Fibroblast of villous mesenchyme (primary cell): ENCODE data around the genes CD160 and RBM8A.

- CAGE, long polyA plus RNA, result no peak
Measured at GRCh38 chr1:143884917-143885282, 20.9 kb downstream of the H3-7 start.

DNA sequence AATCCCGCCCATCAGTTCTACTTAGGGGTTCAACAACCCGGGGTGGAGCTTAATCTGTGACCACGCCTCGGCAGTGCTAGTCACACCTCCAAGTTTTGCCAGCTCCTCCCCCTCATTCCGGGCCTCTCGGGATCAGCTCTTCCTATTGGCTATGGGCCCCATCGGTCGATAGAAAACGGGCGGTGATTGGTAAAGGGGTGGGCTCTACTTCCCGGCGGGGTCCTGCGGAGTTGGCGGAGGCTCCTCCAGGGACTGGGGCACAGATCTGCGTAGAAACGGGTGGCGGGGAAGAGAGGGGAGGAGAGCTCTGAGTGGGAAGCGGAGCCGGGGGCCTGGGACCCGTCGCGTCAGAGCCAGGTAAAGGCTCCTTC is 609 bp upstream of the FAM72C start:
- CAGE, long polyA plus RNA, result no peak

DNA sequence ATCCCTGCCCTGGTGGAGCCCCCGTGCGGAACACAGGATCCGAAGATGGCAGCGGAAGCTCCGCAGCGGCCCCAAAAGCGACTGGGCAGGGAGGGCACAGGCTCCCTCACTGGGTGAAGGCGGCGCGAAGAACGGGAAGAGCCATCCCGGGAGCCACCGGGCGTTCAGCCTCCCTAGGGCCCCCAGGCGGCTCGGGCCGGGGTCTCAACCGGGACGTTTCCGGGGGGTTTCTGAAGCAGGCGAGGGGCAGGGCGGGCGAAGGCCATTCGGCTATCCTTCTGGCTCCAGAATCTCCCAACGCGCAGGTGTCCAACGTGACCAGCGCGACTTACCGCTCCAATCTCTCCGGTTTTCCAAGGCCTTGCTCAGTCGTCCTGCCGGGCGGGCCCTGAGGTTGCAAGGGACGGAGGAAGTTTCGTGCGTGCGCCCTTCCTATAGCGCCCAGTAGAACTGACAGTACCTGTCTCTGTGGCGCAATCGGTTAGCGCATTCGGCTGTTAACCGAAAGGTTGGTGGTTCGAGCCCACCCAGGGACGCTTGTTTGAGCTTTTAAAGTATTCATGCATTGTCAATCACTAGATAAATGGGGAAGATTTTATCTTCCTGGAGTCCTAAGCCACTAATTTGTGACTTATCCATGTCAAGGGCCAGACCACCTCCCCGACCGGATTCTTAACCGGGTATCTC is 42.5 kb downstream of the NBPF15 start:
- CAGE, long polyA plus RNA, result no peak

DNA sequence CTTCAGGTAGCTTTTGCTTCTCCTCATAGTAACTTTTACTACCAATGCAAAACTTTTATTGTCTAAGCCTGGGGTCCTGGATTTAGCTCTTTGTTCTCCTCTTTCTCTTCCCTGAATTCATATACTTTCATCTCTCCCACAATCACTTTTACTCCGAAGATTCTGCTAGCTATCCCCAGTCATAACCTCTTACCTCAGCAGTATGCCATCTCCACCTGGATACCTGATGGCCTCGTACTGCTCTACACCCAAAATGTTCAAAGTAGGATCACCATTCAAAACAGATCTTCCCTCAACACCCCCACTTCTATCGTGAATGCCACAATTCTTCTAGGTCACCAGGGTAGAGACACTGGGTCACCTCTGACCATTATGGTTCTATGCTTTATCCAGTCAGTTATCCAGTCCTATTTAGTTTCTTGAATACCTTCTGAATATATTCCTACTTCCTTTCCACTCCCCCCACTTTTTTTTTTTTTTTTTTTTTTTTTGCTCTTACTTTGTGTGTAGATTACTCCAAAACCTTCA is 106.5 kb downstream of the SRGAP2B start:
- CAGE, long polyA plus RNA, result no peak

- CAGE, long polyA plus RNA, result no peak
Measured at GRCh38 chr1:145009837-145010185, 85.3 kb downstream of the SRGAP2B start.

- CAGE, long polyA plus RNA, result no peak
Measured at GRCh38 chr1:145094516-145095207, 466 bp downstream of the SRGAP2B start.

- CAGE, long polyA plus RNA, result no peak
Measured at GRCh38 chr1:145160970-145161357, 65.2 kb downstream of the FAM72D start.

GRCh38 chr1:145719149-145719728 is at the start of gene CD160:
TSS of gene CD160 (plus strand) at chr1:145719499.
- CAGE, long polyA plus RNA, result no peak

- CAGE, long polyA plus RNA, result no peak
Measured at GRCh38 chr1:145759205-145760010, 40.1 kb downstream of the CD160 start.

DNA sequence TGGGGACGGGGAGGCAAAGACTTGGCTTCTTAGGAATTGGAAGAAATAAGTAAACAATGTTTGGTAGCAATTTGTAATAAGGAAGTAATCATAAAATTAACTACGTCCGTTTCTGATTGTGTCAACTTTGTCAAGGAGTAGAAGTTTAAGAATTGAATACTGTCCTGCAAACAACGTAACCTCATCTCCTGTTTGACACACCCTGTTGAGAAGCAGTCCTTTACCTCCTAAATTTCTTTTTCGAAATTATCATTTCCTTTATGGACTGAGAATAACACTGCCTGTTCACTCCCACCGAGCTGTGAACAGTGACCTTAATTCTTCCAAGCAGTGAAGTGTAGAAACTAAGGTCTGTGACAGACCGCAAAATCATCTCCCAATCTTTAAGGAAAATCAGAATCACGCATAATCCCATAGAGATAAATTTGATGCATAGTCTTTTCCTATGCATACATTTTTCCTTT is 604 bp downstream of the POLR3C start:
- CAGE, long polyA plus RNA, result no peak

GRCh38 chr1:145886517-145887131 is 958 bp upstream of the ANKRD35 start:
- CAGE, long polyA plus RNA, result no peak

DNA sequence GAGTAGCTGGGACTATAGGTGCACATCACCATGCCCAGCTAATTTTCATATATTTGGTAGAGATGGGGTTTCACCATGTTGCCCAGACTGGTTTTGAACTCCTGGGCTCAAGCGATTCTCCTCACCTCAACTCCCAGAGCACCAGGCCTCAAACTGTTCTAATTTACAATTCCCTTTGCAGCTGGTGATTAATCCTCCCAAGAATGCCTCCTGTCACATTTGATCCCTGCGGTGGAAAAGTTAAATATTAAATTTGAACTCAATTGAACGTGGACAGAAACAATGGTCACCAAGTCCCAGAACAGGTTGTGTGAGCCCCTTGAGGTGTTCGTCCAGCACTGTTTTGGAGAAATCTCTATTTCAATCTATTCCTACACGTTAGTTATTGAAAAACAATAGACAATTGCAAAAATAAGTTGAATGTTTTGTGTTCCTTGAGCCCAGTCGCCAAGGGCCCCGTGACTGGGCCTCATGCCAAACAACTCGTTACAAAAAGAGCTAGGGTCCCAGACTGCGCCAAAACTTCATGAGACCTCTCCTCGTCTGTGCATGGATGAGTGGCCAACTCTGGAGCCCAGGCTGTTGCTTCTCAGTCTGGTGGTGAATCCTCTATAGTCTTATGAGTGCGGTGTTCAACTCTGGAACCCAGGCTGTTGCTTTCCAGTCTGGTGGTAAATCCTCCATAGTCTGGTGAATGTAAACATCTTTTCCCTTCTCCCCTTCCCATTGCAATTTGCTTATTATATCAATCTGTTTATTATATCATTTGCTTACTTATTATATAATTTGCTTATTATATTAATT is 2.1 kb upstream of the ANKRD35 start:
- CAGE, long polyA plus RNA, result no peak

- CAGE, long polyA plus RNA, result no peak
Measured at GRCh38 chr1:145926855-145927838, at the start of gene RBM8A. TSS of gene RBM8A (minus strand) at chr1:145927484.

DNA sequence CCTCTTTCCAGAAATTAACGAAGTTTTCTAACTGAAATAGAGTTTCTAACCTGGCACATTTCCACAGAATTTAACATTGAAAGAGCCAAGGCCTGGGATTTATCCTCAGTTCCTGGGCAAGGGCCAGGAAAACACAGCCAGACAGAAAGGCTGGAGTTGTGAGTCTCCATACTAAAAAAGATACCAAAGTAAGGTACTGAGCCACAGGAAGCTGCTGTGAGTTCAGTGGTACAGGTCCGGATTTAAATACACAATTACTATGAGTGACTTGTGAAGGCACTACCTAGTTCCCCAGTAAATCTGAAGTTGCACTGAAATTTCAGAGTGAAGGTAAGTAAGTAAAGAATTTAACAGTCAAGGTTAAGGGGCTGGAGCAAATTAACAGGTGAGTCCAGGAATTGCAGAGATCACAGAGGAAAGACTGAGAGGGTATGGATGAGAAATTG is 967 bp downstream of the LIX1L start:
- CAGE, long polyA plus RNA, result no peak

DNA sequence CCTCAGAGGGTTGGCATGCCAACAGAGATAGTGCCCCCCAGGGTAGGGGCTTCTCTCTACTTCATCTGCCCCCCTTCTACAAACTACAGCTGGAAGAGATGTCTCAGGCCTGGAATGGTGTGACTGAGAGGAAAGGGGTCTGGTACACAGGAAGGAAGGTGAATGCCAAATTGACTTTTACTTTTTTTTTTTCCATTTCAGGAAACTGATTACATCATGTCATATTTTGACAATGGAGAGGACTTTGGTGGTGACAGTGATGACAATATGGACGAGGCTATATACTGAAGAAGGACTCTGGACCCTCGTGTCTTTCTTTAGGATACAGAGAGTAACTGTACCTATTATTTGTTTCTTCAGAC is 13.7 kb downstream of the POLR3GL start:
- CAGE, long polyA plus RNA, result no peak

- CAGE, long polyA plus RNA, result no peak
Measured at GRCh38 chr1:145985104-145986305, 10.9 kb downstream of the TXNIP start.

- CAGE, long polyA plus RNA, result no peak
Measured at GRCh38 chr1:145994886-145995009, 1.6 kb downstream of the TXNIP start.

DNA sequence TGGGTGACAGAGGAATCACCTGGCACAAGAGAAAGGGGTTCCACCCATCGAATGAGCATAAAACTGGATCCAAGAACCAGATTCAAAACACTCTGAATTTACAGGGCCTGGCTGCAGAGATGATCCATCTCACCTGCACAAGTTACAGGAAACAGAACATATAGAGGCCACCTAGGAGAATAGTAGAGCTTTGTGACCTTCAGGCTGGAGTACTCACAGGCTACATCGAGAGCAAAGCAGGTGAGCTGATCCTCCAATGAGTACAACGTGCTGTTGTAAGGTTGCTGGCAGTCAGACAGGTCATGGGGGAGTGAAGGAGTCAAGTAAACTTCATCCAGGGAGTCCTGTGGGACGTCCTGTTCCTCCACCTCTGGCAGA is 62.6 kb downstream of the PRKAB2 start:
- CAGE, long polyA plus RNA, result no peak

GRCh38 chr1:147473308-147473507 is 68.1 kb upstream of the BCL9 start:
- CAGE, long polyA plus RNA, result no peak

- CAGE, long polyA plus RNA, result no peak
Measured at GRCh38 chr1:147620100-147620594, 50.2 kb downstream of the ACP6 start.